SK-N-SH (cell line): Measurements from ENCODE around the gene ZNF438.

DNA sequence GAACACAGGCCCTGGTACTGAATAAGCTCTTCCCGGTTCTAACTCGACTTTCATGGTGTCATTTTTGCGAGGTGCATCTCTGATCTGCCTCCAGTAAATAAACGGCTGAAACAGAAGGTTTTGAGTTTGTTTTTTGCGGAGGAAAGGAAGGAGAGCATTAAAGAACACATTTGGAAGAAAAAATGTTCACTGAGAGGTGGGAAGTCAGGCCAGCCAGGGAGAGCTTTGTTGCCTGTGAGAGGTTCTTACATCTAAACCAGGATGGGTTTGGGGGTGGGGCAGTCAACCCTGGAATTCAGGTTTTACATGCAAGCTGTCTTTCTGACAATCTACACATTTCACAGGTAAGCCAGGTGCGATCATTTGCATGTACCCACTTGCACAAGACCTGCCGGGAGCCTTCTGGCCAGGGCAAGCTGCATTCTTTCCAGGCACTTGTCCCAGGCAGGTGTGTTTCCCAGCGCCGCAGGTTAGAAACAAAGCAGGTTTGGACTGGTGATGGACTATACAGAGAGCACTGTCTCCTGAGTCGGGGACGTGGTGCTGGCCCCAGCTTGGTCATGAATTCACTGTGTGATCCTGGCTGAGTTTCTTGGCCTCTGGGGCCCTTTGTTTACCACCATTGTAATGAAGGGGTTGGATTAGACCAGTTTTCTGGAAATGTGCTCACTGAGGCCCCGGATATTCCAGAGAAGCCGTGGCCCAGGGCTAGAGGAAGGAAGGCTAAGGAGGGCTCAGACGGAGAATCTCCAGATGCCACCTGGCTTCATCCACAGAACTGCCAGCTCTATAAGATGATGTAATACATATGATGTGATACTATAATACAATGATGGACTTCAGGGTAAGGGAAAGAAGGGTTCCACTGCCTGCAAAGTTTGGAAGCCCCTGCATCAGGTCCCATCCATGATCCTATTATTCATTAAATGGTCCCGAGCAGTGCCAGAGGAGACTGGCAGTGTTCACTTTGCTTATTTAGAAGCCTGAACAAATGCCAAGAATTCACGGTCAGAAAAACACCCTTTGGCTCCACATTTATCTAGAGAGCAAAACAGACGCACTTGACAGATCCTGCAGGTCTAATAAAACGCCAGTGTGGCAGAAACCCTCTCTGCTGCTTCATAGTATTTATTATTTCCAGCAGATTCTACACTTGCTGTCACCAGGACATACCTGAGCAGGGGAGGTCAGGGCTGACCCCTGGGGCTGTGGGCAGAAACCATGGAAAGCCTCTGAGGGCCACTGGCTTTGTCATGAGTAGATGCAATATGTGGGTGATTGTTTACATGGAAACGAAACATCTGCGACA lies 205.3 kb upstream of the SVIL start:
- RRBS = no CpG with 5 or more reads among the region's 20 CpGs
CAGE:
- cytosol, long polyA plus RNA = no peak
- long polyA plus RNA = no peak
- nucleus, long polyA plus RNA = no peak

GRCh38 chr10:29946542-29947696 lies 112.5 kb downstream of the JCAD start:
- RRBS = no CpG with 5 or more reads among the region's 12 CpGs
CAGE:
- cytosol, long polyA plus RNA = no peak
- long polyA plus RNA = no peak
- nucleus, long polyA plus RNA = no peak

DNA sequence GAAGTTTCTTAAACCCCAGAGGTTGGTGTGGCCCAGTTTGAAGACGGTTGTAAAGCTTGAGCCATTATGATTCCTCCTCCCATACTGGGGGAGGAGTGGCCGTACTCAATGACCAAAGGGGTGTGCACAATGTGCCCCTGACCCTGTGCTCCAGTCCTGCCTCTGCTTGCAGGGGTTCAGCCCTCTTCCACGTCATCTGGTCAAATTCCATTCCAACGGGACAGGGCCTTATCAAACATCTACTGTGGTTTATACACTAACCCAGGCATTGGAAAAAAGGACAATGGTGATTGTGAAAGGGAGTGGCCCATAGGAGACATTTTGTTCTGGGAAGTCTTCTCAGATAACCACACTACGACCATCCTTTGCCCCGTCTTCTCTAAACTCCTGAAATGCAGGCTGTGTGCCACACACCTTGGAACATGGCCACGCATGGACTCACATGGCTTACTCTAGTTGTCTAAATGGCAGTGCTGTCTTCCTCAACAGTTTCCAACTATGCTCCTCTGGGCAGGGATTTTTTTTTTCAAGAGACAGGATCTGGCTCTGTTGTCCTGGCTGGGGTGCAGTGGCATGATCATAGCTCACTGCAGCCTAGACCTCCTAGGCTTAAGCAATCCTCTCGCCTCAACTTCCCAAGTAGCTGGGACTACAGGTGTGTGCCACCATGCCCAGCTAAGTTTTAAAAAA lies 102.9 kb downstream of the JCAD start:
- RRBS = no CpG with 5 or more reads among the region's 8 CpGs
CAGE:
- cytosol, long polyA plus RNA = no peak
- long polyA plus RNA = no peak
- nucleus, long polyA plus RNA = no peak

GRCh38 chr10:30048868-30049465 lies 10.4 kb downstream of the JCAD start:
- RRBS = no CpG with 5 or more reads among the region's 14 CpGs
CAGE:
- cytosol, long polyA plus RNA = no peak
- long polyA plus RNA = no peak
- nucleus, long polyA plus RNA = no peak

DNA sequence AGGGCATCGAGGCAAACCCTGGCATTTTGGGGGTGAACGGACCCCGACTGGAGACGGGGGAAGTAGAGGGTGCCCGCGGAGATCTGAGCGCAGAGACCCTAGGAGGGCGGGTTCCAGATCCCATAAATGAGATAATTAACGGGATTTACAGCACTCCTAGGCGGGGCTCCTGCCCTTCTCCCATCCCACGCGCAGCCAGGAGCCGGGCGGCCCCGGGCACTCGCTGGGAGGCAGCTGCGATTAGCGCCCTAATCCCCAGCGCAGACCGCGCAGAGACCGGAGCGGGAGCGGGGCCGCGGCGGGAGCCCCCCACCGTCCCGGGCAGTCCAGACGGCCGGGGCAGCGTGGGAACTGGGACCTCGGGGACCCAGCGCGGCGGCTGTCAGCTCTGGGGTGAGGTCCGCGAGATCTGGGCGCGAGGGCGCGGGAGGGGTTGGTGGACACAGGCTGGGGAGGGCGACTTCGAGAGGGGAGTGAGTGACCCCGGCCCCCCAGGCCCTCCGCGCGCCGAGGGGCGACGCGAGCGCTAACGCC lies 685 bp downstream of the JCAD start:
- RRBS = 2% methylated on average over 24 of the region's 54 CpGs
CAGE:
- cytosol, long polyA plus RNA = no peak
- long polyA plus RNA = no peak
- nucleus, long polyA plus RNA = no peak

- RRBS = no CpG with 5 or more reads among the region's 20 CpGs
CAGE:
- cytosol, long polyA plus RNA = no peak
- long polyA plus RNA = no peak
- nucleus, long polyA plus RNA = no peak
Measured at GRCh38 chr10:30336795-30337456, 12.2 kb downstream of the MTPAP start.

DNA sequence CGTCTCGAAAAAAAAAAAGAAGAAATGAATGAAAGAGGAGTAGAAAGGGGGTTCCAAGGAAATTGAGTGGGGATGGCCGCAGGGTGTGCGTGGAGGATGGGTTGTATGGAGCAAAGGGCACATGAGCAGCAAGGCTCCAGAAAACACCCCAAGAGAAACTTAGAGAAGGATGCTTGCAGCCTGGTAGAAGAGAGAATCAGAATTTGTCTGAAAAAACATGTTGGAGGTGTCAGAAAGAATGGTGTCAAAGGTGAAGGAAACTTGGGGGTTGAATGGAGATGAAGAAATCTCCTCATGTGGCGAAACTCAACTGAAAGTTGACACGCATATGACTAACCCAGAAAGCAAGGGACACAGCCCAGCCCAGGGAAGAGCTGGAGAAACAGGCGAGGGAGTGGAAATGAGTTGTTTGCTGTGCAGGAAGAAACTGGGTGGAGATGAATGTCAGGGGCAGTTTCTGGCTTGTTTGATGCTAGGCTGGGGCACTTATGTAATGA lies 57.1 kb downstream of the MAP3K8 start:
- RRBS = no CpG with 5 or more reads among the region's 7 CpGs
CAGE:
- cytosol, long polyA plus RNA = no peak
- long polyA plus RNA = no peak
- nucleus, long polyA plus RNA = no peak

DNA sequence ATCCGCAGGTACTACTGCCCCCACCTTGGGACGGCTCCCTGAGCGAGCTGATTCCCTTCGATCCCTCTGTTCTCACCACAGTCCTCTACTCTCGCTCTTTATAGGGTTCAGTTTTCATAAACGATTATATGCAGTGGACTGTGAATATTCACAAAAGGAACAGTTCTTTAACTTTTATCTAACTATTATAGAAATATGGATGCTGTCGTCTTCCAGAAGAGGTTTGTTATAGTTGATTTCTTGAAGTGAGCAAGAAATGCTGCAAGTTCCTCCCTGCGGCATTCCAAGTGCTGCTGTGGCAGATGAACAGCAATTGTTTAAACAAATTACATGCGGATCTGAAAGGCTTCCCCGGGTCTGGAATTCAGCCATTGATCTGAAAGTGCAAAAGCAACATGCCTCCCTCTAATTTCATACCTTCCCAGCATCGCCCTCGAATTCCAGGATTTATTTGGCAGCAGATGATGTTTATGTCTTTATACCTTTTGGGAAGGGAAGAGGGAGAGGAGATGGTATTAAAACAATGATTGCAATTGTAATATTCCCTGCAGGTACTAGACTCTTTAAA lies 70.8 kb upstream of the LYZL2 start:
- RRBS = no CpG with 5 or more reads among the region's 12 CpGs
CAGE:
- cytosol, long polyA plus RNA = no peak
- long polyA plus RNA = no peak
- nucleus, long polyA plus RNA = no peak

GRCh38 chr10:30784360-30784753 lies 154.8 kb upstream of the LYZL2 start:
- RRBS = no CpG with 5 or more reads among the region's 11 CpGs
CAGE:
- cytosol, long polyA plus RNA = no peak
- long polyA plus RNA = no peak
- nucleus, long polyA plus RNA = no peak

DNA sequence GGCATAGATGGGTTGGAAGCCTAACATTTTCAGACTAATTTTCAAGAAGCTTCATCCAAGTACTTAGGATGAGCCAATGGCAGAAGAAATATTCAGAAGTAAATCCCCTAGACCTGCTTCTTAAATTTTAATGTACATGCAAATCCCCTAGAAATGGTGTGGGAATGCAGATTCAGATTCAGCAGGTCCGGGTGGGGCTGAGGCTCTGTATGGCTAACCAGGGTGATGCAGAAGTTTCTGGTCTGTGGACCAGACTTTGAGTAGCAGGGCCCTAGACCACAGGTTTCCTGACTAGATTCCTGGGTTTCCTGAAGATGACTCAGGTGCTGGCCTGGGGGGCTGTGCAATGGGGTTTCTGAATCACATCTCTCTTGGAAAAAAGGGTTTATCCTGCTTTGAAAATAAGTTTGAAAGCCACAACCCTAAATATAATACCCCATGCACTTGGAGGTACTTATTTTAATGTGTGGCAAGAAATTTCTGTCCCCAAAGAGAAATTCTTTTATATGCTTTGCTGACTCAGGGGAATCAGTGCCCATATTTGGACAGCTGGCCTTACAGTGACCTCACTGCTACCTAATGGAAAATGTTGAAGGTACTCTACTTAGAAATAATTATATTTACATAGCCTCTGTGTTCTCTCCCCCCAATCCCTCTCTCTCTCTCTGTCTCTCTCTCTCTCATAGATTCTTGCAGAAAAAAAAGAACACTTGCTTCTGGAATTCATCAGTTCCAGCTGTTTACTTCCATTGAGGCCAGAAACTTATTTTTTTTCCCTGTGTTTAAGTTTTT lies 184.3 kb upstream of the LYZL2 start:
- RRBS = no CpG with 5 or more reads among the region's 1 CpG
CAGE:
- cytosol, long polyA plus RNA = no peak
- long polyA plus RNA = no peak
- nucleus, long polyA plus RNA = no peak

- RRBS = no CpG with 5 or more reads among the region's 5 CpGs
CAGE:
- cytosol, long polyA plus RNA = no peak
- long polyA plus RNA = no peak
- nucleus, long polyA plus RNA = no peak
Measured at GRCh38 chr10:30820152-30820626, 190.6 kb upstream of the LYZL2 start.

GRCh38 chr10:31031512-31032177 lies at the start of gene ZNF438:
Gene ZNF438 (minus strand): TSS chr10:31031865.
- RRBS = no CpG with 5 or more reads among the region's 66 CpGs
CAGE:
- cytosol, long polyA plus RNA = no peak
- long polyA plus RNA = no peak
- nucleus, long polyA plus RNA = no peak

GRCh38 chr10:31051427-31052310 lies 20.0 kb upstream of the ZNF438 start:
- RRBS = no CpG with 5 or more reads among the region's 5 CpGs
CAGE:
- cytosol, long polyA plus RNA = no peak
- long polyA plus RNA = no peak
- nucleus, long polyA plus RNA = no peak

GRCh38 chr10:31071039-31072163 lies 39.7 kb upstream of the ZNF438 start:
- RRBS = no CpG with 5 or more reads among the region's 8 CpGs
CAGE:
- cytosol, long polyA plus RNA = no peak
- long polyA plus RNA = no peak
- nucleus, long polyA plus RNA = no peak

GRCh38 chr10:31134022-31134896 lies 102.6 kb upstream of the ZNF438 start:
- RRBS = 49% methylated on average over 16 of the region's 40 CpGs
CAGE:
- cytosol, long polyA plus RNA = no peak
- long polyA plus RNA = no peak
- nucleus, long polyA plus RNA = no peak

GRCh38 chr10:31319324-31320170 lies 531 bp downstream of the ZEB1 start:
- RRBS = under 1% methylated on average over 68 of the region's 119 CpGs
CAGE:
- cytosol, long polyA plus RNA = no peak
- long polyA plus RNA = no peak
- nucleus, long polyA plus RNA = no peak

DNA sequence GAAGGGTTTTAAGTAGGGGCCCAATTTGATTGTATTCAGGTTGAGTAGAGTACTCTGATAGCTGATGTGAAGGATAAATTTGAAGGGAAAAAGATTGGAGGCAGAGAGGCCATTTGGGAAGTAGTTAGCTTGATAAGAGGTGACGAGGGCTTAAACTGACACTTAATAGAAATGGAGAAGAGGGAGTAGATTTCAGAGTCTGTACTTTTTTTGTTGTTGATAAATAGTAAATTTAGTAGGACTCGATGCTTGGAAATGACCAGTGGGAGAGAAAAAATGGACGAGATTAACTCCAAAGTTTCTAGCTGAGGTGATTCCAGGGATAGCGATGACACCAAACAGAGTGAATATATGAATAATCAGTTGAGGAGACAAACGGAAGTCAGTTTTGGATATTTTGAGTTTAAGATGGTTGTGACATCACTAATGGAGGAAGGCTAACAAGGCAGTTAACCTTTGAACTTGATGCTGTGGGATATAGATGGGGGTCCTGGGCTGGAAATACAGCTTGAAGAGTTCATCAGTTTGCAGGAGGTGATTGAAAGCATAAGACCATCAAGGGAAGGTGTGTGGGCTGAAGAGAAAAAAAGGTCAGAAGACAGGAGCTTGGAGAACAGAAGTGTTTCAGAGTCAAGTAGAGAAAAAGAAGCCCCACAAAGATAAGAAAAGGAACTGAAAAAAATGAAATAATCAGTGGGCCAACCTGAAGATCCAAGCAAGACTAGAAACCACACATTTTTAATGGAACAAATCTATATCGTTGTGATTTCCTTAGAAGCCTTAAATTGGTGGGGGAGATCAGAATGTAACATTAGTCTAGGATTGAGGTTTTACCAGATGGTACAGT lies 22.3 kb downstream of the ZEB1 start:
- RRBS = no CpG with 5 or more reads among the region's 6 CpGs
CAGE:
- cytosol, long polyA plus RNA = no peak
- long polyA plus RNA = no peak
- nucleus, long polyA plus RNA = start-site peak on the plus strand centred at position 180 of the sequence, 191 bp wide, 11 and 23 reads in 2 replicates

GRCh38 chr10:31342027-31342683 lies 23.1 kb downstream of the ZEB1 start:
- RRBS = no CpG with 5 or more reads among the region's 4 CpGs
CAGE:
- cytosol, long polyA plus RNA = no peak
- long polyA plus RNA = no peak
- nucleus, long polyA plus RNA = start-site peak on the plus strand at chr10:31342410-31342513, 22 and 7 reads in 2 replicates

DNA sequence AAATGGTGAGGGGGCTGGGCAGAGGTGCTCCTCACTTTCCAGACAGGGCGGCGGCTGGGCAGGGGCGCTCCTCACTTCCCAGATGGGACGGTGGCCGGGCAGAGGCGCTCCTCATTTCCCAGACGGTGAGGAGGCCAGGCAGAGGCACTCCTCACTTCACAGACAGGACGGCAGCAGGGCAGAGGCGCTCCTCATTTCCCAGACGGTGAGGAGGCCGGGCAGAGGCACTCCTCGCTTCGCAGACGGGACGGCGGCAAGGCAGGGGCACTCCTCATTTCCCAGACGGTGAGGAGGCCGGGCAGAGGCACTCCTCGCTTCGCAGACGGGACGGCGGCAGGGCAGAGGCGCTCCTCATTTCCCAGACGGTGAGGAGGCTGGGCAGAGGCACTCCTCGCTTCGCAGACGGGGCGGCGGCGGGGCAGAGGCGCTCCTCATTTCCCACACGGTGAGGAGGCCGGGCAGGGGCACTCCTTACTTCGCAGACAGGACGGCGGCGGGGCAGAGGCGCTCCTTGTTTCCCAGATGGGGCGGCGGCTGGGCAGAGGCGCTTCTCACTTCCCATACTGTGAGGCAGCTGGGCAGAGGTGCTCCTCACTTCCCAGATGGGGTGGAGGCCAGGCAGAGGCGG lies 42.7 kb downstream of the ZEB1 start:
- RRBS = no CpG with 5 or more reads among the region's 43 CpGs
CAGE:
- cytosol, long polyA plus RNA = no peak
- long polyA plus RNA = no peak
- nucleus, long polyA plus RNA = no peak

DNA sequence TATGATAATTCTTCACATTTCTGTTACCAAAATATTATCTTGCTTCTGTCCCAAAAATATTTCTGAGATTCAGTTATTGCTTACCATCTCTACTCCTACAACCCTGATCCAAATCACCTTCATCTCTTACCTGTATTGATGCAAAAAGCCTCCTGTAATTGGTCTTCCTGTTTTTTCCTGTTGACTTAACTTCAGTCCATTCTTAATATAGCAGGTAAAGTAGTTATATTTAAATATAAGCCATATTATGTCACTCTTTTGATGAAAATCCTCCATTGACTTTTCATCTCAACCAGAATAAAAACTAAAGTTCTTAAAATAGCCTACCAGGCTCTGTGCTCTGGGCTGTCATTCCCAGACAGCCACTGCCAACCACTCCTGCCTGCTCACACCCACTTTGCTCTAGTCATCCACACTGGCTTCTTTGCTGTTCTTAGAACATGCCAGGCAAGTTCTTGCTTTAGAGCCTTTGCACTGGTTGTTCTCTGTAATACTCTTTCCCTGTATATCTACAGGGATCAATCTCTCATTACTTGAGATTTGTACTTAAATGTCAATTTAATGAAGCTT lies 80.5 kb downstream of the ZEB1 start:
CAGE:
- cytosol, long polyA plus RNA = no peak
- long polyA plus RNA = no peak
- nucleus, long polyA plus RNA = no peak